ENCODE measurements around a stretch of chr2.

- RRBS = no CpG with 5 or more reads among the region's 10 CpGs
These were observed 60.8 kb downstream of the SOCS5 start for GRCh38 chr2:46759911-46760257.

DNA sequence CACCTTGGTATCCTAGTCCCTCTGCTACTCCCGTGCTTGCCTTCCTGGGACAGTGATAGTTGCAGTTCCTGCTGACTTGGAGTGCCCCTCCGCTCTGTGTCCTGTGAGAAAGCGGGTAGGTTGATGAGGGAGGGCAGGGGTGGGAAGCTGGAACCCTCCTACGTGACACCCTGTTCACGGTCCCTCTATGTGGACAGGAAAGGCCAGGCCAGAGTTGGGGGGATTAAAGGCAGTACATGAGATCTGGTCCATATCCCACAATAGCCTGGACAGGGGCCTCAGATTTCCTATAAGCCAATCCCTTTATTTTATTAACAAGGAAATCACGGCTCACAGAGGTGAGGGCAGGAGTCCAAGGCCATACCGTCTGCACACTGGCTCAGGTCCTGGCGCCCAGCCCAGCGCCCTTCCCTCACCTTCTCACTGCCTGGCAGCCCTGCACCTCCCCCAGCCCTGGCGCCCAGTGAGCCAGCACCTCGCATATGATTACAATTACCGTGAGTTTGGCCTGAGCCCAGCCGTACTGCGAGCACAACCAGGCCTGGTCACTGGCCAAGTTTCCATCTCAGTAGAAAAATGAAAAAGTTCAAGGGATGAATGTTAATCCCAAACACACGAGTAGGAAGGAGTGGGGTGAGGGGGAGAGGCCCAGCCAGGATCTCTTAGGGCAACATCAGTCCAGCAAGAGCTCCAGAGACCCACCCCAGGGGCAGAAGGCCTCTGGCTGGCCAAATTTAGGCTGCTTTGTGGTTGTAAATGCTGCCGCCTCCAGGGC, 68.5 kb downstream of the MCFD2 start:
- RRBS = no CpG with 5 or more reads among the region's 16 CpGs

GRCh38 chr2:46898973-46899362, 16.6 kb downstream of the MCFD2 start:
- RRBS = no CpG with 5 or more reads among the region's 13 CpGs

GRCh38 chr2:46962878-46963584, 22.0 kb downstream of the TTC7A start:
- RRBS = 82% methylated on average over 2 of the region's 6 CpGs

DNA sequence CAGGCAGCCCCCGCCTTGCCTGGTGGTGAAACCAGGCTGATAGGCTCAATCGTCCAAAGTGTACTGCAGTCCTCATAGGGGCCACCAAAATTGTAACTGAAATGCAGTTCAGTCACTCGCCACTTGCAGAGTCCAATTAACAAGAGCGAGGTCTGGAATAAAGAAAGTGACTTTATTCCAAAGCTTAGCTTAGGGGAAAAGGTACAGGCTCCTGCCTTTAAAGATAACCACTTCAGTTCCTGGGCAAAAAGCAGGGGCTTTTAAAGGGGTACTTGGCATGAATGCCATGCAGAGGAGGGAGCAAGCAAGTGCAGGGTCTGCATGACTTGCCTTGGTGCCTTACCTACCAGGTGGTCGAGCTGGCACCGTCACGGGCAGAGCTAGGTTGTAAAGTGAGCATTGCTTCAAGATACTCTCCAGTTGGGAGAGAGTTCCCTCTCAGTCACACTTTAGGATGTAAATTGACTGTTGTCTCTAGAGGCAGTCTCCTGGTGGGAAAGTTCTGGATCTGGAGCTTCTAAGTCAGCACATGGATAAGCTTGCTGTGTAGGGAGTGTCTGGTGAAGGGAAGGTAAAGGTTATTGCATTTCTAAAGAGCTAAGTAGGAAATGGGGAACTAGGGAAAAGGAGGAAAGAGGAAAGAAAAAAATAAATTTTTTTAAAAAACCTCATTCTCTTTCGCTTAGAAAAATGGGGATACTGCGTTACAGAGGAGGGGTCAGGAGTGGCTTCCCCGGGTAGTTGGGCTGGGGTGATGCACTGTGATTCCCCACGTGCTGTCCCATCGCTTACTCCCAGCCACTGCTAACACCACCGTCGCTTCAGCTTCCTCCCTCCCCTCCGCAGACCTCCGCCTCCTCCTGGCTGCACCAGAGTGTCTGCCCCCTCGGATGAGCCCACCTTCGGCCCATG, 33.2 kb downstream of the TTC7A start:
- RRBS = no CpG with 5 or more reads among the region's 18 CpGs

DNA sequence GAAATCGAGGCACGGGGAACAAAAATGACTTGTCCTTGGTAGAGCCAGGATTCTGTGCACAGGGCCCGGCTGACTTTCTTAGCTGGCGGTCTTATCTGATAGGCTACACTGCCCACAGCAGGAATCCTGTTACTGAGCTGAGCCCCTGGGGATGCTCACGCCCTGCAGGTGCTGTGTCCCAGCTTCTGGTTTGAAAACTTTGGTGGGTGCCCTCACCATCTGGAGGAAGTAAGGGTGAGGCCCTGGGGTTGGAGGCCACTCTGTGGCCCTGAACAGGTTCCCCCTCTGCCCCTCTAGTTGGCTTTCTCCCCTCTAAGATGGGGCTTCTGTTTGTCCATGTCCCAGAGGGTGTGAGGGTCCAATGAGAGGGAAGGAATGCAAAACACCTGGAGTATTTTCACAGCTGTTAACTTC, 43.1 kb downstream of the TTC7A start:
- RRBS = no CpG with 5 or more reads among the region's 5 CpGs

- RRBS = no CpG with 5 or more reads among the region's 7 CpGs
These were observed 63.1 kb downstream of the TTC7A start for GRCh38 chr2:47003958-47004709.

GRCh38 chr2:47027728-47028044, 86.7 kb downstream of the TTC7A start:
- RRBS = no CpG with 5 or more reads among the region's 6 CpGs

GRCh38 chr2:47028237-47028731, 87.3 kb downstream of the TTC7A start:
- RRBS = no CpG with 5 or more reads among the region's 3 CpGs

GRCh38 chr2:47065498-47066194, 89.5 kb downstream of the STPG4 start:
- RRBS = no CpG with 5 or more reads among the region's 4 CpGs

GRCh38 chr2:47079697-47080210, 75.4 kb downstream of the STPG4 start:
- RRBS = no CpG with 5 or more reads among the region's 7 CpGs

DNA sequence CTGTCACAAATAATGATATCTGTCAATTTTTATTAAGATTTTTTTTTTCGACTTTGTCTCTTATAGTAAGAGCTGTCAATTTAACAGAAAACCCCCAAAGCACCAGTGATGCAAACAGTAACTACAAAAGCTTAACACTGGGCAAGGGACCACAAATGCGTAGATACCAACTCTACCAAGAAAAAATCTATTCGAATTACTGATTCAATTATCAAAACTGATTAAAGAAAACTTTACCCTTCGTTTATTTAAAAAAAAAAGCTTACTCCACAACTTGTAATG, 1.9 kb downstream of the CALM2 start:
- RRBS = no CpG with 5 or more reads among the region's 4 CpGs

DNA sequence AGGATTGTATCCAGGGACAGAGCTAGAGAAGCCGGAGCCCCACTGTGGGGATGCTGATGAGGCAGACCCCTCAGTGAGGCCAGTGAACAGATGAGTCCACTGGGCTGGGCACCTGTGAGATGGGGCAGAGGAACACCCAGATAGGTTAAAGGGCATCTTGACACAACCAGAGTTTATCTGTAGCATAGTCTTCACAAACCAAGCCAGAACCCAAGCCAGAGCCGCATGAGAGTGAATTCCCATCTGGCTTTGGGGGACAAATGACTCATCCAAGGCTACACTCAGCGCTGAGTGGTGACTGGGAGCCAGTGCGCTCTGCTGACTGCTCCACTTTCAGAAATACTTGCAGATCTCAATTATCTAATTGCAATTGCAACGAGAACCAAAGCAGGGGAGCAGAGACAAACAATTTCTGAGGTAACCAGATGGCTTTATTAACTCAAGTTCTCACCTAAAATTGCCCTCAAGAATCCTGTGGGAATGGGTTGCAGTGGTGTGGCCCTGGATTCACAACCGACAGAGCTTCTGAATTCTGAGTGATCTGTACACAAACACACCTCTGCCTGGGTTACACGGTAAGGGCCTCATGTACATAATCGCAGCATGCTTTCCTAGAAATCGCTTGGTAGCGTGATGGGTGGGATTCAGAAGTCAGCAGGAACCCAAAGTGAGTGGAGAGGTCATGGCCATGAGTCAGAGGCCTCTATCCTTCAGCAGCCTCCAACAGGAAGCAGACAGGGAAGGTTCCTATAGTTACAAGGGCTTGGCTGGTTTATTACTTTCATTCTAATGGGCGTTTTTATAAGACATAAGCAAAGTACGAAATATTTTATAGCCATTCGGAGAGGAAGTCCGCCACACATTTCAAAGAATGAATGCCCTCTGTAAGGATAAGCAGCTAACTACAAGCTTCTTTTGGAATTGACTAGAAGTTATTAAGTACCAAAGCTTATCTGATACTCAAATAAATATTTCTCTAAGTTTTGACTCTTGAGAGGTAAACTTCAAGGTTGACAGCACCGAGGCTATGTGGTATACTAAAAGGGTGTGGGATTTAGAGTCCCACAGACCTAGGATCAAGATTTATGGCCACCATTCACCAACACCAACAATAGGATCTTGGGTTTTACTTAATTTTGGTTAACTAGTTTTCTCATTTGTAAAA, 14.7 kb upstream of the EPCAM start:
- RRBS = no CpG with 5 or more reads among the region's 15 CpGs

DNA sequence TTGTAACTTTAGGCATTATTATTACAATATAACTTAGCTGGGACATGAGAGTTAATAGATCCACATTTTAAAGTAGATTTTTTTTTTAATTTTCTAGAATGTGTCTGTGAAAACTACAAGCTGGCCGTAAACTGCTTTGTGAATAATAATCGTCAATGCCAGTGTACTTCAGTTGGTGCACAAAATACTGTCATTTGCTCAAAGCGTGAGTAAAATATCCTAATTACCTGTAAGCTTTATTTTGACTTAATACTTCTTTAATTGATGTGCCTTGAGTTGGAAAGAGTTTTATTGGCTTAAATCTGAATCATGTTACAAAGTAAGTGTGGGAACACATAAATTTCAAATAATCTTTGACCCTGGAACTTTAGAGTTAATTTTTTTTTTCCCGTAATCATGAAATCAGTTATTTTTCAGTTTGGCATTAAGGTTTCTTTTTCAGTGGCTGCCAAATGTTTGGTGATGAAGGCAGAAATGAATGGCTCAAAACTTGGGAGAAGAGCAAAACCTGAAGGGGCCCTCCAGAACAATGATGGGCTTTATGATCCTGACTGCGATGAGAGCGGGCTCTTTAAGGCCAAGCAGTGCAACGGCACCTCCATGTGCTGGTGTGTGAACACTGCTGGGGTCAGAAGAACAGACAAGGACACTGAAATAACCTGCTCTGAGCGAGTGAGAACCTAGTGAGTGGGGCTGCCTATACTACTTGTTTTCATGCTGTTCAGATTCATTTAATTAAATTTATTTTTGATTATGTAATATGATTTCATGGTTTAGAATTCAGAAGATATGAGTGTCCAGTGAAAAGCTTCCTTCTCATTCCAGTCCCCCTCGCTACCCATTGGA, 4.5 kb downstream of the EPCAM start:
- RRBS = no CpG with 5 or more reads among the region's 9 CpGs

DNA sequence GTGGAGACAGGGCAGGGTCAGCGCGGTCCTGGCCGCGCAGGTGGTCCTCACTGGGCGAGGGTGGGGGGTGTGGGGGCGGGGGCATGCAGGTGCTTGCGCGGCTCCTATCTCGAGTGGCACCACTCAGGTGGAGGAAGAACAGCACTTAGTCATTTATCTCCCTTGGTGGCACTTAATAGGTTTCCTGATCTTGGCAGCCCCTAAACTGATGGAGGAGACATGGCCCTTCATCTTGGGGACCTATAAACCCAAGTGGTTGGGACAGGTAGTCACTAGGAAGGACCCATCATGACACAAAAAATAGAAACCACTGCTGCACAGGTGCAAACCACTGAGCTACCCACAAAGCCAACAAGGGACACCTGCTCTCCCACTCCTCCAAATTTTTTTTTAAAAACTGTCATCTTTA, 49.0 kb downstream of the KCNK12 start:
- RRBS = no CpG with 5 or more reads among the region's 9 CpGs

DNA sequence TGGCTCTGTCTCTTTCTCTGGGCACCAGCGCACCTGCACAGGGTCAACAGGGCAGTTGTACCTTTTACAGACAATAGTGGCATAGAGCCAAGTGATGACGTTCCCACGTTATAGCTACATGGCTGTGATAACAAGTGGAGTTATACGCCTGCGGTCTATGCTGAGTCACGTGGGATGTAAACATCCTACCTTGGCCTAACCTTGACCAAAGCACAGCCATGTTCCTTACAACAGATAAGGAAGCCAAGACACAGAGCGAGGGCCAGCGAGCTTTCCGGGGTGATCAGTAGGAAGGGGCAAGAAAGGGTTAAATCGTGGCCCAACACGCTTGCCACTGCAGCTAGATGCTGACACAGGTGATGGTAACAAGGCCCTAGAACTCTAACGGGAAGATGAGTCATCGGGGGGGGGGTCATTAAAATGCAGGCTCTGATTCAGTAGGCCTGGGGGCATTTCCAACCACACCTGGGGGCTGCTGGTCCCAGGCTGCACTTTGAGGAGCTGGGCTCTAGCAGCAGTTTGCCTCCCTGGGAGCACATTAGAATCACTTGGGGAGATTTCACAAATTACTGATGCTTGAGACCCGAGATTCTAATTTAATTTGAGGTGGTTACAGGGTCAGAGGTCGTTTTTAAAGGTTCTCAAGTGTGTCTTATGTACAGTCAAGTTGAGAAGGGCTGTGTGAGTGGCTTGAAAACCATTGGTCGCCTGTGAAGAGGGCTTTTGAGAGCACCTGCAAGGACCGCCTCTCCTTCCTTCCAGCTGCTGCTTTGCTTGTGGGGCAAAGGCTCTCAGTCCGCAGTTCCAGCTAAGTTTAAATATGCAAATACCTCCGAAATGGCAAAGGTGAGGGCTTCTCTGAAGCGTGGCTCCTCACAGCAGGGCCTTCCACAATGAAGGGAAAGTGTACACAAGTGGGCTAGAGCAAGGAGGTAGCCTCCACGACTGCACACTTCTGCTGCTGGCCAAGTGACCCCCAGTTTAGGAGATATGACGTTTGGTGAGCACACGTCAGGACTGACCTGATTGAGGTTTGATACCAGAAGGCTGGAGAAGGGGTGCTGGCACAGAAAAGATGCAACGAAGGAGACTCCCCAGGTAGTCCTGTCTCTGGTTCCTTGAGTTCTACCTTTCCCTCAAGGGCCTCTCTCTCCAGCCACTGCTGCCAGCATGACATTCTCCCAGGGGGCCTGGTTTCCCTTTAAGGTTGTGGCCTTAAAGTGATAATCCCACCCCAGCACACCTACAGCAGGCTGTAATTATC, 84.2 kb upstream of the KCNK12 start:
- RRBS = no CpG with 5 or more reads among the region's 24 CpGs

GRCh38 chr2:47777440-47778207, 5.3 kb upstream of the MSH6 start:
- RRBS = no CpG with 5 or more reads among the region's 13 CpGs

DNA sequence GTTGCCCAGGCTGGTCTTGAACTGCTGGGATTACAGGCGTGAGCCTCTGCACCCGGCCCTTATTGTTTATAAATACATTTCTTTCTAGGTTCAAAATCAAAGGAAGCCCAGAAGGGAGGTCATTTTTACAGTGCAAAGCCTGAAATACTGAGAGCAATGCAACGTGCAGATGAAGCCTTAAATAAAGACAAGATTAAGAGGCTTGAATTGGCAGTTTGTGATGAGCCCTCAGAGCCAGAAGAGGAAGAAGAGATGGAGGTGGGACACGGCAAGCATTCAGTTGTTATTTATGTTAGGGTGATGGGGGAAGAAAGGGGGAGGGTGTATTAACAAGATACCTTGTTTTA, 12.8 kb downstream of the MSH6 start:
- RRBS = no CpG with 5 or more reads among the region's 4 CpGs

- RRBS = no CpG with 5 or more reads among the region's 10 CpGs
These were observed 16.4 kb downstream of the MSH6 start for GRCh38 chr2:47799008-47800076.

GRCh38 chr2:47839311-47839852, 56.4 kb downstream of the MSH6 start:
- RRBS = no CpG with 5 or more reads among the region's 7 CpGs

Measured in aortic smooth muscle cell (primary cell).